ENCODE measurements around a stretch of chr17.

DNA sequence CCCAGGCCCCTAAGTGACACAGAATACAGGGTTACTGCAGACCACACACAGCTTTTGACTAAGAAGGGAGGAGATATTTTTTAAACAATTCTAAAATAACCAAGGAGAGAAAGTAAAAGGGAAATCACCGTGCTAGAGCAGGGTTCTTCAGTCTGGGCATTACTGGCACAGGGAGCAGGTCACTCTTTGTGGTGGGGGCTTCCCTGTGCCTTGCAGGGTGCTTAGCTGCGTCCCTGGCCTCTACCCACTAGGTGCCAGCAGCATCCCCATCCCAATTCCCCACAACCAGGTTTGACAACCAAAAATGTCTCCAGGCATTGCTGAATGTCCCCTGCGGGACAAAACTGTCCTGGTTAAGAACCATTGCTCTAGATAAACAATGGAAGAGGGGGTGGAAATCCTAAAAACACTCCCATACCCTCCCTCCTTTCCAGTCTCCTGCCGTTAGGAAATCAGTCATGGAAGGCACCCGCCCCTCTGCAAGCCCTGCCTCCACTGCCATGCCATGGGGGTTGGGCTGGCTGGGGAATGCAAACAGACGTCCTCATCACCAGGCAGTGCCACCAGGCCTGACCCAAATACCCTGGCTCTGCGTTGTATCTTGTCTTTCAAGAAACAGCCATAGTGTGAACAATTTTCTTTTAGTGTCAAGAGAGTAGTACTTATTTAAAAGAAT, 57.7 kb downstream of the CYTH1 start:
- PRO-cap, result no peak

- PRO-cap, result no peak
Observed at GRCh38 chr17:78759581-78760321, 22.3 kb downstream of the CYTH1 start.

GRCh38 chr17:78769323-78769684, 12.8 kb downstream of the CYTH1 start:
- PRO-cap, result no peak

- PRO-cap, result no peak
Observed at GRCh38 chr17:78779338-78779600, 2.8 kb downstream of the CYTH1 start.

- PRO-cap, result no peak
Observed at GRCh38 chr17:78783415-78784400, 1.6 kb upstream of the CYTH1 start.

- PRO-cap, result no peak
Observed at GRCh38 chr17:78812667-78813712, 27.6 kb downstream of the USP36 start.

DNA sequence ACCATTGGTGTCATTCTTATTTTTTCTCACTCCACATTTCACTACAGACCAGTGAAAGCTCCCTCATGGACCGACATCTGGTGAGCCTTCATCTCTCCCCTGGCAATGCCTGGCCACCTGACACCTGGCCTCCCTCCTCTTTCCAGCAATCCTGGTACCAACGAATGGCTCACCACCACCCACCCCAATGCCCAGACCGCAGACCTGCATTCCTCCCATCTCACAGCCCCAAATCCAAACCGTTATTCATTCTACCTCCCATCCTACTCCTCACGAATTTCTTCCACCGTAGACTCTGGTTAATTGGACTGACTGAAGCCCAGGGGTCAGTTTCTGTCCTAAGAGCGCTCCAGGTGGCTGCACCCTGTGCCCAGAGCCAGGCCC, 15.2 kb downstream of the USP36 start:
- PRO-cap, result no peak

GRCh38 chr17:79401025-79401421, 209.8 kb downstream of the RBFOX3 start:
- PRO-cap, result no peak

- PRO-cap, result no peak
Observed at GRCh38 chr17:79745605-79745841, 14.8 kb downstream of the ENPP7 start.

DNA sequence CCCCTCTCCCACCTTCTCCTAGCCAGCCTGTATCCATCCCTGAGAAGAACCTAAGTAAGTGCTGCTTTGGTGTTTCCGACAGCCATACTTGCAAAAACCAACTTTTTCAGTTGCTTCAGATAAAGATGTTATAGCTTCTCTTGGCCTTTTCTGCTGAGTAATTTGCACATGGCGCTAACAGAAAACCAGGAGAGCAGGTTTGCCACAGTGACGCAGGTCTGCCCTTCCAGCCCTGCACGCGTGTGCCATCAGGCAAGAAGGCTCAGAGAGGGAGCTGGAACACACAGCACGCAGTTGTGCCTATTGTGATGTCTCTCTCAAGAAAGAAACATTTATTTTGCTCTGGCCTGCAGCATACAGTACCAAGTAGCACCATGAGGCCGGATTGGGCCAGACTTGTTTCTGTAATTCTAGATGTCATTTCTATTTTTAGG, 1.7 kb downstream of the CBX2 start:
- PRO-cap, result no peak

GRCh38 chr17:79786326-79787055, 8.5 kb downstream of the CBX2 start:
- PRO-cap, result no peak

DNA sequence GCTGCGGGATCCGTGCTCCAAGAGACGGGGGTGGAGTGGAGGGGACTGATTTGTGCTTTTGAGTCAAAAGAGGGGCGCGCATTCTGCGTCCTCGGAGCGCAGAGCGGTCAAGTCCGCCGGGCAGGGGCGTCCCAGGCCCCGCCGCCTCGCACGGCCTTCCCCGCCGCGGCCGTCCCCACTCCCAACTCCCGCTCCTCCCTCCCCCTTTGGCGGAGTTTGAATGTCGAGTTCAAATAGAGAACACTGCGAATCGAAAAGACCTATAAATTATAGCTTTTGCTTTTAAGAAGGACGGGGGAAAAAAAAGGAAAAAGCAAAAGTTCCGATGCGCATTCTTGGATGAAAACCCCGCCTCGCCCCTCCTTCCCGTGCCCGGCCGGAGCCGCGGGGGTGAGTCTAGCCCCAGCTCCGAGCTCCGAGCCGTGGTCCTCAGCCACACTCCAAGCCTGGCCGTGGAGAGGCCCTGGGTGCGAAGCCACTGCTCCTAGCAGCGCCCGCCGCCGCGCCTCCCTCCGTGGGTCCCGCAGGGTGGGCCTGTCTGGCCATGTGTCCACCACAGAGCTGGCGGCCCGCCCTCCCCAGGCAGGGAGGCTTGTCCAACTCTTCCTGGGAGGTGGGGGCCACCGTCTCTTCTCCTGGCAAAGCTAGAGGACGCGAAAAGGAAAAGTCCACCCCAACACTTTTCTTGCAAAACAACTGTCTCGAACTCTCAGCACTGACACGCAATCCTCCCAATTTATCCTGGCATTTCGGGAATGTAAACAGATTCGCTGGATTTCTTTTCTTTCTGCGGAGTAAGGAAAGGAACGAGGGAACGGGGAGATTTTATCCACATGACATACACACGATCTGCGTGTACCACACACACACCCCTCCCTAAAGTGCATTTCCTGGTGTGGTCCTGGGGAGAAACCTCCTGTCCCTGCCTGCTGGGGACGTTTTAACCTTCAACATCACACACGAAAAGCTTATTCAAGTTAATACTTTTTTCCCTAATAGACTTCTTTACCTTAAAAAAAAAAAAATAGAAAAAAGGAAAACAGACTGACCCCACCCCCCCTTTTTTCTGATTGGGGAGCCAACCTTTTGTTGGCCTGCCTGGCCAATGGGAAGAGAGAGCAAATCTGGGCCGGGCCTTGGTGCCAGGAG, 3.5 kb downstream of the CBX8 start:
- PRO-cap, result unidirectional peak, minus-strand start at position 512 of the sequence

DNA sequence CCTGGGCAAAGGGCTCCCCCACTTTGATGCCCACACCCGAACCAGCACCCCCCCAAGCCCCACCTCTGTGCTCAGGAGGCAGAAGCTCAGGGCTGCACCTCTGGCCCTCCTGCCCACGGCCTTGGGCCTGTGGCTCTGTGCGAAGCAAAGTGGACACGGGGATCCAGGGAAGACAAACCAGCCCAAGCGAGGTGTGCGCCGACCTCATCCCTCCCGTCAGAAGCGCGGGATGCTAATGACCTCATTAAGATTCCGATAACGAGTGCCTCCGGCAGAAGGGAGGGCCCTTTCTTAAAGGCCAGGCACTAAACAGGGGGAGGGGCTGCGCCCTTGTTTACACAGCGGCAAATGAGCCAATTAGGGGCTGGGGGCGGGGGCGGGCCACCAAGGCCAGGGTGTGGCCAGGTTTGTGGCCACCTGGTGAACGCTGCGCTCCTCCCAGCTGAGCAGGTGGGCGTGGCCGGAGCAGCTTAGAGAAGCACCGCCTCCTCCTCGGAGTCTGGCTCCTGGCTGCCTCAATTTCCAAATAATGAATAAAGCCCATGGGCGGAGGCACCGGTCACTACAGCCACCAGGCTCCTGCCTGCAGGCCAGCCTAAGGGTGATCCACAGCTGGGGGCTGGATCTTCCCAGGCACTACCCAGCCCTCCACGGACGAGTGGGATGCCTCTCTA, 3.2 kb downstream of the CBX4 start:
- PRO-cap, result no peak

- PRO-cap, result bidirectional peak, plus-strand start at chr17:79844228, minus-strand start at chr17:79844136
Observed at GRCh38 chr17:79843925-79844760, 4.9 kb upstream of the CBX4 start.

DNA sequence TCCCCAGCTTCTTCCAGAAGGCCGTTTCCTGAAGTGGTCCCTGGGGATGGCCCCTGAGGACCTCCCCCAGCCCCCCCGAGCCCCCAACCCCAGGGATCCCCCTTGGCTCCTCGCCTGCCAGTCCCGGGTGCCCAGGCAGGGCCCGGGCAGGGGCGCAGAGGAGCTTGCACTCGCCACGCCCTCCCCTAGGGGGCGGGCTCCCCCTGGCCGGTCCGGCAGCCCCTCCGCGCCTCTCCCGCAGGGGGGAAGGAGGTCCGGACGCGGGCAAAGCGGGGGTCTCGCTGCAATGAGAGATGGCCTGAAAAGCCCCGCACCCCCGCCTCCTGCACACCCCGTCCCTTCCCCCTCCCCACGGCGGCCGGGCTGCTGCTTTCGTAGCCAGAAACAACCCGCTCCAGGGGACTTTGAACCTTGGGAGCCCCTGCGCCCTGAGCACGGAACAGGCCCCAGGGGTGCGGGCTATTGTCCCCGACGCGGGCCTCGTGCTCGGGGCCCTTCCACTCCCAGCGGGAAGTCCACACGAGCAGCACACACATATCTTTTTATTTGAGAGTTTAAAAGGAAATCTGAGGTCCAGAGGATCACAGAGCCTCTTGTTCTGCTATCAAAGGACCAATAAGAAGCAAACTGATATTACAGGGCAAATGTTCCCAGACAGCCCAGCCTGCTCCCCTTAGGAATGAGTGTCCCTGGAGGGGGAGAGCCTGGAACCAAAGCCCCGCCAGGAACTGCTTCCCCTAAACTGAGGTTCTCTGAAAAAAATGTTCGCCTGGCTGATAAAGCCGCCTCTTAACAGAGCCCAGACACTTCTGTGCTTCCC, 5.7 kb upstream of the CBX4 start:
- PRO-cap, result no peak

DNA sequence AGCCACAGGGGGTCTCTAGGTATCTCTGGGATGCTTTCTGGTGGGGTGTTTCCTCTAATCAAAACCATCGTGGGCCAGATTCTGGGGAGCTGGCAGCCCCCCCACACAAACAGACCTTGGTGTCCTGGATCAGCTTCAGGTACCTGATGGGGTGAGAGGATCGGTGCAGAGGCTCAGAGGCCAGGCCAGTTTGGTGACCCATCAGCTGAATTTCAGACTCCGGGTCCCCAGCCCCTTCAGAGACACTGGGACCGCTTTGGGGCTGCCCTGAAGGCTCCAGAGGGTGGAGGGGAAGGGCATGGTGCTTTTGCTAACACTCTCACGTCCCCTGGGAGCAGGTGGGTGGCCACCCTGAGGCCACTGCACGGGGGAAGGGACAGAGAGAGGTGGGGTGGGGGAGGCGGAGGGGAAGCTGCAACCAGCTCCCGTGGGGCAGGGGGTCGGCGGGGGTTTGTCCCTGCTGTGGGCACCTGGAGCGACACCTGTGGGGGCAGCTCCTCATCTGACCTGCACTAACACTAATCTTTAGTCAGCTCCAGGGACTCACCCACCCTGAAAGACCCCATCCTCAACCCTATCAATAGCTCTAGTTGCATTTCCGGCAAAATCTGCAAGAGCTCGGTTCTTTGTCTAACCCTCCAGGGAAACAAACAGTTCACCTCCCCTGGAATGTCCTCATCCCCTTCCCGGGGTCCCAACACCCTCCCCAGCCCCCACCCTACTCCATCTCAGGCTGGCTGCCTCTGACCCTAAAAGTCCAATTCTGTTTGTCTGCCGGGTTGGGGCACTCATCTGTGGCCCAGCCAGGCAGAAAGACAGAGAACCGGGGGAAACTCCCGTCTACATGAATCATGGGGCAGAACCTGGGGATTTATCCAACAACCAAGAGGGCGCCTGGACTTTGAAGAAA, 91.8 kb upstream of the CBX4 start:
- PRO-cap, result no peak

- PRO-cap, result no peak
Observed at GRCh38 chr17:79940173-79941230, 95.2 kb downstream of the TBC1D16 start.

GRCh38 chr17:80010247-80010832, 25.3 kb downstream of the TBC1D16 start:
- PRO-cap, result no peak

GRCh38 chr17:80048343-80048865, 12.0 kb downstream of the CCDC40 start:
- PRO-cap, result no peak

GRCh38 chr17:80064072-80064757, 27.8 kb downstream of the CCDC40 start:
- PRO-cap, result no peak